Placental pericyte (primary cell): Measurements from ENCODE around the genes LRIT1, OPN4, BMPR1A and NUTM2D.

DNA sequence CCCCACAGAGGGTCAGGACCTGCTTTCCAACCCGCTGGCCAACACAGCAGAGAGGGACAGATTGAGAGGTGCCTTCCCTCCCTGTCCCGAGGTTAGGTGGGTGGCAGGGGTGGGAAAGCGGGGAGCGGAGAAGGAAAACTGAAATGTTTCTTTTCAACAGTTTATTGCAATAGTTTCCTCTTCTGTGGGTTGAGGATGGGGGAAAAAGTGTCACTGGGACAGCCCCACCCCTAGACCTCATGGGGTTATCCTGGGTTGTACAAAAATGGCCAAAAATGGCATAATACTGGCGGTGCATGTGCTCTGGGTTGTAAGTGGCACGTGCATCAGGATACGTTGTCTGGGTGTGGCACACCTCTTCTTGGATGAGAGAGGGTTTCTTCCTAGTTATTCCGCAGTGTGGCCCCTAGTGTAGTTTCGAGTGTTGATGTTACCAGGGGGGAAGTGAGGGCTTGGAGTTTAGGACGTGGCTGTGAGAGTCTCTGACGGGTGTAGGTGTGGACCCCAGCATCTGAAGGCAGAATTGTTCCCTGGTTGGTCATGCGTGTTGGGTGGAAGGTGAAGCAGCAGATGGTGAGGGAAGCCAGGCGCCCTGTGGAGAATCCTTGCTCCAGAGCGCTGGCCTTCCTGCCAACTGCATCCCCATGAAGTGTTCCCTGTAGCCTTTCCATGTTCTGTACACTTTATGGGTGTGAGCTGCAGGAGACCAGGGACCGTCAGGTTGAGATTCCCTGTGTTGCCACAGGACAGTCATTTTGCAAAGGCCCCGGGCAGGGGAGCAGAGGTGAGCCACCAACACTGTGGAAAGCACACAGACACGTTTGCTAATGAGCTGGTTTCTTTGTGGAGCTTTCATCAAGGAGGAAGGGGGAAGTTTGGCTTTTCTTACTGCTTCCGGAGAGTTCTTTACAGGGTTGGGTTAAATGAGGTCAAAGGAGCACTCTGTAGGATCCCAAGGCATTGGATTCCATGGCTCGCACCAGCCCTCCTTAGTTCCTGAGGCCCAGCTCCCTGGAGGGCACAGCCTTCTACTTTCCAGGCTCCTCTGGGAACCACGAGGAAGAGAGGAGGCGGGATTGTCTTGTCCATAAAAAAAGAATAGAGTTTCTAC, 31.9 kb downstream of the TSPAN14 start:
- CAGE, long polyA plus RNA = no peak

- CAGE, long polyA plus RNA = no peak
Observed at GRCh38 chr10:80491379-80492103, 37.4 kb downstream of the TSPAN14 start.

DNA sequence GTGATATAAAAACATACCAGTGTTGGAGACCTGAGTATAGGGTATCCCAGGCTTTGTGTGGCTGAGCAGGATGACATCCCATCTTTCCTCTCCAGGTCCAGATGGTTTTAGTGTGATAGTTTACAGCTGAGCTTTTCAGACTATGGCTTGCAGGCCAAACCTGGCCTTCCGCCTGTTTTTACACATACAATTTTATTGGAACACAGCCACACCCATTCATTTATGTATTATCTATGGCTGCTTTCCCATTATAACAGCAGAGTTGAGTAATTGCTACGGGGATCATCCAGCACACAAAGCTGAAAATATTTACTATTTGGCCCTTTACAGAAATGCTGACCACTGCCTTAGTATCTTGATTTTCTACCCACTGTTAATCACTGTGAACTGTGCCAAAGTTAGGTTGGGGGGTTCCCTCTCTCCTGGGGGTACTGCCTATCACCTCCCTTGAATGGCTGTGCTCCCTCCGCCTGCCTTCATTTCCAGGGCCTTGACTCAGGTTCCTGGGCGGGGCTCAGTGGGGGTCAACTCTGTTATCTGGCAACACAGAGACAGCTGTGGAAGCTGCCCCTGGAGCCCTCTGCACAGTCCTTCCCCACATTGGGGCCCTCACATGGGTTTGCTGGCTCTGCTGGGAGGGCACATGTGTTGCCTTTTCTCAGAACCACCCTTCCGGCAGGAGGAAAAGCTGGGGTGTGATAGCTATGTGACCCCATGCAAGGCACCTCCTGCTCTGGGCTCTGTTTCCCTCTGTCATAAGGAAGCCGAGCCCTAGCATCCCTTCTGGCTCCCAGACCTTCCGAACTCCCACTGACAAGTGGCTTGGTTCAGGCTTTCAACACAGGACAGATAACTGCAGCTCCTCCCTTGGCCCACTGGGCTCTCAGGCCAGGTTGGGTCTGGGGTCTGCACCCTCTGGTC, 40.2 kb upstream of the SH2D4B start:
- CAGE, long polyA plus RNA = no peak

DNA sequence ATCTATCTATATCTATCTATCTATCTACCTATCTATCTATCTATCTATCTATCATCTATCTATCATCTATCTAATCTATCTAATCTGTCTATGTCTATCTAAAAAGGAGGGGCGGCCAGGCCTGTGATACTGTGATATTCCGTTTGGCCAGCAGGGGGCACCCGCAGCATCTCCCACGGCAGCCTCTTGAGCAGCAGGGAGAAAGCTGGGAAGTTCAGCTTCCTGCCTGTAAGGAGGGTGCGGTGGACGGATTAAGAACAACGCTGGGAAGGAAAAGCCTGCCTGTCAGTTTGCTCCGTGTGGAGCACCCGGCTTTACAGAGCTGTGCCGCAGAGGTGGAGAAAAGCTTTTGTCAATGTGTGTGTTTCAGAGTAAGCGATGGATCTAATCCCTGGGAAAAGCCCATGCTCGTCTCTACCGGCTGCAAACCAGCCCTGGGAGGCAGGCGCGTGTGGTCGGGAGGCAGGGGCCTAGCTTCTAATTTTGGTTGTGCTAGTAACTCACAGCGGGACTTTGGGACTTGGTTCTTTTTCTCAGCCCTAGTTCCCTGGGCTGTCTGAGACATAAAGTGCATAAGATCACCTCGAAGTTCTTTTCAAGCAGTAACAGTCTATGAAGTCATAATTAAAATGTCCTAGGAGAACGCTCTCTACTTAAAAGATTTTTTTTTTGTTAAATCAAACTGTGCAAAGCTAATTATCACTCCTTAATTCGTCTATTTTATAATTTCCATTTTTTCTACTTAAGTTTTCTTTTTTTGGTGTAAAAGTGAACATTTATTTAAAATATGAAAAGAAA, 125.2 kb downstream of the SH2D4B start:
- CAGE, long polyA plus RNA = no peak

DNA sequence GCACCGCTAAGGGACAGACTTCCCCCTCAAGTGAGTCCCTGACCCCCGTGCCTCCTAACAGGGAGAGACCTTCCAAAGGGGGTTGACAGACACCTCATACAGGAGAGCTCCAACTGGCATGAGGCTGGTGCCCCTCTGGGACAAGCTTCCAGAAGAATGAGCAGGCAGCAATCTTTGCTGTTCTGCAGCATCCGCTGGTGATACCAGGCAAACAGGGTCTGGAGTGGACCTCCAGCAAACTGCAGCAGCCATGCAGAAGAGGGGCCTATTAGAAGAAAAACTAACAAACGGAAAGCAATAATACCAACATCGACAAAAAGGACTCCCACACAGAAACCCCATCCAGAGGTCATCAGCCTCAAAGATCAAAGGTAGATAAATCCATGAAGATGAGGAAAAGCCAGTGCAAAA, 280.8 kb downstream of the SH2D4B start:
- CAGE, long polyA plus RNA = no peak

DNA sequence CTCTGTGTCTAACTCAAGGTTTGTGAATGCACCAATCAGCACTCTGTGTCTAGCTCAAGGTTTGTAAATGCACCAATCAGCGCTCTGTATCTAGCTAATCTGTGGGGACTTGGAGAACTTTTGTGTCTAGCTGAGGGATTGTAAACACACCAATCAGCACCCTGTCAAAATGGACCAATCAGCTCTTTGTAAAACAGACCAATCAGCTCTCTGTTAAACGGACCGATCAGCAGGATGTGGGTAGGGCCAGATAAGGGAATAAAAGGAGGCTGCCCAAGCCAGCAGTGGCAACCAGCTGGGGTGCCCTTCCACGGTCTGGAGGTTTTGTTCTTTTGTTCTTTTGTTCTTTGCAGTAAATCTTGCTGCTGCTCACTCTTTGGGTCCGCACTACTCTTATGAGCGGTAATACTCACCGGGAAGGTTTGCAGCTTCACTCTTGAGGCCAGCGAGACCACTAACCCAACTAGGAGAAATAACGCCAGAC, 90.2 kb upstream of the NRG3 start:
- CAGE, long polyA plus RNA = no peak

- CAGE, long polyA plus RNA = no peak
Observed at GRCh38 chr10:84191136-84191434, 3.3 kb upstream of the CDHR1 start.

DNA sequence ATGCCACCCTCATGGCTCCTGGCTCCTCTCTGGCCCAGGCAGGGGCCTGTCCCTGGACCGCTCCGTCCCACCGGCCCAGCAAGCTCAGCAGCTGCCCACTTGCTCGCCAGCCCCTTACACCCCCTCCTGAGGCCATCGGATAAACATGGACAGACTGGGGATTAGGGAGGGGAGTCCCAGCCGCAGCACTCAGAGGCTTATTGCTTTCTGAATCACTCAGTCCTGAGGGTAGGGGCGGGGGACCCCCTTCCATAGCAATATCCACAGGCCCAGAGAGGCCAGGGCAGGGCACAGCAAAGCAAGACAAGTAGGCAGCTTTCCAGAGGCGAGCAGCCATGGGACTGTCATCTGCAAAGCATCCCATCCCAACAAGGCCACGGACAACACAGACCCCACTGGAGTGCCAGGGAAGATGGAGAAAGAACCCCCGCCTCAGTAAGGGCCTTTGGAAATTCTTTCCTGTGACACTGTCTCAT, at the start of gene LRIT1:
Gene LRIT1, minus strand, starts transcription at position 120 of the 476 bp plus-strand sequence.
- CAGE, long polyA plus RNA = no peak

DNA sequence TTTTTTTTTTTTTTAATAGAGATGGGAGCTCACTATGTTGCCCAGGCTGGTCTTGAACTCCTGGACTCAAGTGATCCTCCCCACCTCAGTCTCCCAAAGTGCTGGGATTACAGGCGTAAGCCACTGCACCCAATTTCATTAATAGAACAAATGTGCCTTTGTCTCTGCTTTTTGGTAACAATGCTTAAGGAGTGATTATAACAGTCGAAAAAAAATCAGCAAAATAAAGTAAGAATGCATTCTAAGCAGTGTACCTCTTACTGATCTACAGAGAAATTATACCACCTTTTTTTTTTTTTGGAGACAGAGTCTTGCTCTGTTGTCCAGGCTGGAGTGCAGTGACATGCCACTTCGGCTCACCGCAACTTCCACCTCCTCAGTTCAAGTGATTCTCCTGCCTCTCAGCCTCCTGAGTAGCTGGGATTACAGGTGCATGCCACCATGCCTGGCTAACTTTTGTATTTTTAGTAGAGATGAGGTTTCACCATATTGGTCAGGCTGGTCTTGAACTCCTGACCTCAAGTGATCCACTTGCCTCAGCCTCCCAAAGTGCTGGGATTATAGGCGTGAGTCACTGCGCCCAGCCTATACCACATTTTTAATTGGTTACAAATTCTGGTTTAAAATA, 70.4 kb downstream of the WAPL start:
- CAGE, long polyA plus RNA = no peak

DNA sequence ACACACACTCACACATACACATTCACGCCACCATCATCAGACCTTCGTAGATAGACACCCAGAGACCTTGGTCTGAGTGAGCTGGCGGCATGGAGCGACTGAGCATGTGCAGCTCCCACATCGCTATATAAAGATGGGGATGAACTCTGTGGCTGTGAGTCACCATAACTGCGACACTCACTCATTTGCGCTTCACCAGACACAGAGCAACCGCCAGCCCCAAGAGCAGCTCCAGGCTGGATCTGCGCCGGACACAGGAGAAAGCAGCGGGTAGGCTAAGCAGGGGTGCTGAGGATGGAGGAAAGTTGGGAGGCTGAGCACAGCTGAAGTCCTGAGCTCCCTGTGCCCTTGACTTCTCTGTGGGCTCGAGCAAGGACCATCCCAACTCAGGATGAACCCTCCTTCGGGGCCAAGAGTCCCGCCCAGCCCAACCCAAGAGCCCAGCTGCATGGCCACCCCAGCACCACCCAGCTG, at the start of gene OPN4:
Gene OPN4, plus strand, starts transcription at position 155 of the 474 bp plus-strand sequence.
- CAGE, long polyA plus RNA = no peak

DNA sequence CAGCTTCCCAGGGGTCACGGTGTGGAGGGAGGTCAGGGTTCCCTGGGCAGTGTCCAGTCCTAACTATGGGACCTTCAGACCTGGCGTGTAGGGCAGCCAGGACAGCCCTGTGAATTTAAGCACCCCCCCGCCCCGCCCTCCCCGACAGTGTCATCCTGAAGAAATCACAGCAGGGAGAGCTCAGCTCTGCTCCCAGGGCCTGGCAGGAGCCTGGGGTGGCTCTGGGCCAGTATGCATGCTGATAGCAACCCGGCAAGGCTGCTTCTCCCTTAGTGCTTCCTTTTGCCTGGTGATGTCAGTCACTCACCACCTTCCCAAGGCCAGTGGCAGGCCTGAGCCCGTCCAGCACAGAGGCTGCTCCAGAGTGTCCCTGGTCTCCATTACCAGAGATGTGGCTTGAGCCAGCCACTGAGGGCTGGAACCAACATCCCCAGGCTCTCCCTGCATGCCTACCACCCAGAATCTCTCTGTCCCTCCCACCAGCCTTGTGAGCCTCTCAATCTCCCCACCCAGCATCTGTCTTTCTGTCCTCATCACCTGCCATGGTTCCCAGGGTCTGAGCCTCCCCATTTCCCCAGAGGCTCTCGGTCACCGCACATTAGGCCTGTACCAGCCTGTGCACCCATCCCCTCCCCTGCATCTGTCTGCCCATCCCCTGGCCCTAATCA, 6.6 kb upstream of the LDB3 start:
- CAGE, long polyA plus RNA = no peak

- CAGE, long polyA plus RNA = no peak
Observed at GRCh38 chr10:86669941-86671191, 2.1 kb downstream of the LDB3 start.

GRCh38 chr10:86690850-86691251, 22.5 kb downstream of the LDB3 start:
- CAGE, long polyA plus RNA = no peak

- CAGE, long polyA plus RNA = no peak
Observed at GRCh38 chr10:86735251-86736102, 20.9 kb upstream of the BMPR1A start.

GRCh38 chr10:86756384-86757213, at the start of gene BMPR1A:
Gene BMPR1A (plus strand): TSS chr10:86756619.
- CAGE, long polyA plus RNA = no peak

- CAGE, long polyA plus RNA = no peak
Observed at GRCh38 chr10:86759024-86759770, 2.8 kb downstream of the BMPR1A start.

DNA sequence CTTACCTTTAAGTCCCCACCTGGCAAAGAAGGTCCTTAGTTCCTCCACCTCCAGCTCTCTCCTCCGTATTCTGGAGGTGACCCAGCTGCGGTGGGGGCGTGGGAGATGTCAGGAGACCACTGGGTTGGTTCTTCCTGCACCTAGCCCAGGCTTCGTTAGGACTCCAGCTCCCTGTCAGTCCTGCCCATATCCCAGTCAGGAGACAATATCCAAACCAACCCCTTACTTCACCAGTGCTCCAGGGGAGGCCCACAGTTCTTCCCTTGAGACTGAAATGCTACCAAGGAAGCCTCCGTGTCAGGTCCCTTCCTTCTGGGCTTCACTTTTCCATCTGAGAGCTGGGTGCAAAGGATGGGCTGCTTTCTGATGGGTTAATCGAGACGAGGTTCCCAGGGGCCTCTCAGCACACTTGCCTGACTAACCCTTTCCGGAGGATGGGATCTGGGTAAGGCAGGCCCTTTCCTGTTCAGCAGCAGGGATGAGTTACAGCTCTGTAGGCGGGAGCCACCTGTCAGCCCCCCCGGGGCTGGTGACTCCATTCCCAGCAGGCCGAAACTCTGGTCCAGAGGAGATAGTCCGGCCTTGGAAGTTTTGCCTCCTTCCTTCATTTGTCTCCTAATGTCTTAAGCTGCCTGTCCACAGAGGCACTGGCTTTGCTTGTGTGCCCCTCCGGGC, 892 bp downstream of the ADIRF start:
- CAGE, long polyA plus RNA = no peak

GRCh38 chr10:87357568-87357849, at the start of gene NUTM2D:
Gene NUTM2D (plus strand): TSS chr10:87357744.
- CAGE, long polyA plus RNA = no peak

DNA sequence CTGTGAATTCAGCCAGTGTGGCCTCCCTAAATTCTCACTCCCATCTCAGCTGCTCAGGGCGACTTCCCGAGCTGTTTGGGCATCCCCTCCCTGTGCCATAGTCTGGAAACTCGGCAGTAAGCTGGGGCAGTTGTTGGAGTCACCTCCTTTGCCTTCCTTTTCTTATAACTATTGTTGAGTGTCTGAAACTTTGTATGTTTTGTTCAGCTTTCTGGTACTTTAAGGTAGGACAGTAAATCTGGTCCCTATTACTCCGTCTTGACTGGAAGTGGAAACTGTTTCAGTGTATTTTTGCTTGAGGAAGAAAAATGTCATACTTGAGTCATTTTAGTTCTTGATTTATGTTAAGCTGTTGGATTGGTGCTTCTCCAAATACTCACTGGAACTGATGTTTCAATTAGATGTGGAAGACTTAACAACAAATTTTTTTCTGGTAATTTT, 33.6 kb downstream of the MINPP1 start:
- CAGE, long polyA plus RNA = no peak

GRCh38 chr10:87557463-87558098, 52.9 kb downstream of the MINPP1 start:
- CAGE, long polyA plus RNA = no peak